ENCODE data around the gene UBQLN1.

GRCh38 chr9:76585796-76586101 is 126.8 kb downstream of the GCNT1 start:
- PRO-cap, result no peak
- RAMPAGE, long total RNA, 2 experiments, result no peak in any of the 2 experiments

- PRO-cap, result no peak
- RAMPAGE, long total RNA, 2 experiments, result no peak in any of the 2 experiments
Measured at GRCh38 chr9:76803654-76804251, 102.2 kb downstream of the PRUNE2 start.

GRCh38 chr9:76868618-76869325 is 37.1 kb downstream of the PRUNE2 start:
- PRO-cap, result no peak
- RAMPAGE, long total RNA, 2 experiments, result no peak in any of the 2 experiments

DNA sequence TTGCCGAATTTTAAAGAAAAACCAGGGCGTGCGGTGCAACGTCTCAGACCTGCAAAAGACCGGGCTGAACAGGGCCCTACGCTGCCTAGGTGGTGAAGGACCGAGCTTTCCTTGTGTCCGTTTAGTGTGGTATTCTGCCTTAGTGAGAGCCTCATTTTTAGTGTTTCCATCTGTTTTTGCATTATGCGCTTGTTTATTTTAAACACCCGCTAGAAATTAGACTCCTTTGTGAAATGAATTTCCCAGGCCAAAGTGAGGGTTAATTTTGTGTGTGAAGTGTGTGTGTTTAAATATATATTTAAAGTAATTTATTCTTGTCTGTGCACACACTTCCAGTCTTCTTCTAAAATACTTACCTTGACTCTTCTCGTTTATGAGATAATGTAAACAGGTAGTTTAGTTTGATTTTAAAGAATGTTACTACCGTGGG is 1.2 kb downstream of the VPS13A start:
- PRO-cap, result no peak
- RAMPAGE, long total RNA, 2 experiments, result no peak in any of the 2 experiments

GRCh38 chr9:77259501-77259787 is 82.1 kb downstream of the VPS13A start:
- PRO-cap, result no peak
- RAMPAGE, long total RNA, 2 experiments, result no peak in any of the 2 experiments

- PRO-cap, result no peak
- RAMPAGE, long total RNA, 2 experiments, result no peak in any of the 2 experiments
Measured at GRCh38 chr9:77996959-77998459, 34.1 kb downstream of the GNAQ start.

- PRO-cap, result no peak
- RAMPAGE, long total RNA, 2 experiments, result no peak in any of the 2 experiments
Measured at GRCh38 chr9:78357440-78357947, 60.6 kb downstream of the PSAT1 start.

GRCh38 chr9:78821547-78822096 is 524.7 kb downstream of the PSAT1 start:
- PRO-cap, result no peak
- RAMPAGE, long total RNA, 2 experiments, result no peak in any of the 2 experiments

GRCh38 chr9:79438805-79439620 is 132.8 kb upstream of the TLE4 start:
- PRO-cap, result no peak
- RAMPAGE, long total RNA, 2 experiments, result no peak in any of the 2 experiments

DNA sequence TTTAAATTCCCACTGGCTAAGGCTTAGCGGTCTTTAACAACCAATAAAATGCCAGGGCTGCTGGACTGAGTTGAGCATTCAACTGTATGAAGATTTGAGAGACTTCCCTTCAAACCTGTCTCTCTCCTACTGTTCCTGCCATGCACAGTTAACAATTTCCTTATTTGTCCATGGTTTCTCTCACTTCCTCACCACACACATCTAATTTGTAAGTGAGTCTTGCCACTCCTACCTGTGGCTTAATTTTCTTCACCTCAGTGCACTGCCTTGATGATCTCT is 398.9 kb downstream of the TLE4 start:
- PRO-cap, result no peak
- RAMPAGE, long total RNA, 2 experiments, result no peak in any of the 2 experiments

GRCh38 chr9:81684808-81685852 is 4.2 kb downstream of the TLE1 start:
- PRO-cap, result no peak
- RAMPAGE, long total RNA, 2 experiments, result no peak in any of the 2 experiments

DNA sequence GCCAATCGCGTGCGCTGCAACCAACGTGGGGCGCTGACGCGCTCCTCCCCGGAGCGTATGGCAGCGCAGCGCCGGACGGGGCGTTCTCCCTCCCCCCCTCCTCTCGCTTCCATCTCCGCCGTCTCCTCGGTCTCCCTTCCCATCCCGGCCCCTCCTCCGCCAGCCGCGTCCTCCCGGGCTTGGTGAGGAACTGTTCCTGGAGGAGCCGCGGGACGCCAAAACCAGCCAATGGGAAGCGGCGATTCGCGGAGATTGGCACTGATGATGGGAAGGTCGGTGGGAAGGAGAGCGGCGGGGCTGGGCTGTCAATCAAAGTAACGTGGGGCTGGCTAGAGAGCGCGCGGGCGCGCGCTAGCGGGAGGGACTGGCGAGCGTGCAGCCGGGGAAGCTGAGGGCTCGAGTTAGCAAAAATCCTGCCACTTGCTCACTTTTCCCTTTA is 360 bp upstream of the TLE1 start:
- PRO-cap, result bidirectional peak, plus-strand start at position 332 of the sequence, minus-strand start outside the sequence
- RAMPAGE, long total RNA, 2 experiments, result start-site peak on the plus strand in 1 of 2 experiments, centred at position 151 of the sequence, 8 reads per replicate

DNA sequence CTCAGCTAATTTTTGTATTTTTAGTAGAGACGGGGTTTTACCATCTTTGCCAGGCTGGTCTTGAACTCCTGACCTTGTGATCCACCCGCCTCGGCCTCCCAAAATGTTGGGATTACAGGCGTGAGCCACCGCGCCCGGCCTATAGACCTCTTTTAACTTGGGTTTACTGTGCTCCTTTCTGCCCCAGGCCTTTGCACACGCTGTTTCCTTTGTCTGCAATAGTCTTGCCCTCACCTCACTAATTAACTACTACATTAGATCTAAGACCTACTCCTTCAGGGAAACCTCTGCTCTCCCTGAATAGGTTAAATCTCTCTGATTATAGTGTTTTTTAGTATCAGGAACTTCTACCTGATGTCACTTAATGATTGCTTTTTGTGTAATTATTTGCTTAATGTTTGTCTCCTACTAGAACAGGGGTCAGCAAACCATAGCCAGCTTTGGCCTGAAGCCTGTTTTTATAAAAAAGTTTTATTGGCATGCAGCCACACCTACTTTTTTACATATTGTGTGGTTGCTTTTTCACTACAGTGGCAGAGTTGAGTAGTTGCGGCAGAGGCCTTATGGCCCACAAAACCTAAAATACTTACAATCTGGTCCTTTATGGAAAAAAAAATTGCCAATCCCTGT is 31.2 kb upstream of the TLE1 start:
- PRO-cap, result no peak
- RAMPAGE, long total RNA, 2 experiments, result no peak in any of the 2 experiments

GRCh38 chr9:81819766-81820583 is 108.3 kb upstream of the SPATA31D4 start:
- PRO-cap, result no peak
- RAMPAGE, long total RNA, 2 experiments, result no peak in any of the 2 experiments

- PRO-cap, result no peak
- RAMPAGE, long total RNA, 2 experiments, result no peak in any of the 2 experiments
Measured at GRCh38 chr9:82560181-82560989, 502.6 kb downstream of the RASEF start.

DNA sequence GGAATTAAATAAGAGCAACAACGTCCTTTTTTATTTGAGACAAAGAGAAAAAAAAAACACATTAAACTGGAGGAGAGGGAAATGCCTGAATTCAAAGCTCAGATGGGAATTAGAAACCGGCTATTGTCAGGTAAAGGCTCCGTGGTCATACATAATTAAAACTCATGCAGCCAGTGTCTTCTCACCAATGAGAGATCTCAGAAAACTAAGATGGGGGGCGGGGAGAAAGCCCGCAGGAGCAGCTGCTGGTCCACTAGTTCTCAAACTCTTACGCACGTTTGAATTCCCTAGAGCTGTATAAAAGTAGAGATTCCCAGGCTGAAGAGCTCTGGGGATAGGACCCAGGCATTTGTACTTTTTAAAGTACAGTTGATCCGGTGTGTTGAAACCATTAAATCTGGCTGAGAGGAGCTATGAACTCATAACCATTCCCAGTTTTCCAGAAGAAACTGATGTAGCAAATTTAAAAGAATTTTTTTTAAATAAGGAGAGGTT is 68.5 kb downstream of the FRMD3 start:
- PRO-cap, result no peak
- RAMPAGE, long total RNA, 2 experiments, result no peak in any of the 2 experiments

- PRO-cap, result no peak
- RAMPAGE, long total RNA, 2 experiments, result no peak in any of the 2 experiments
Measured at GRCh38 chr9:83536144-83536893, 1.9 kb downstream of the FRMD3 start.

GRCh38 chr9:83670377-83670975 is 37.3 kb downstream of the UBQLN1 start:
- PRO-cap, result no peak
- RAMPAGE, long total RNA, 2 experiments, result no peak in any of the 2 experiments

GRCh38 chr9:83671760-83672757 is 35.7 kb downstream of the UBQLN1 start:
- PRO-cap, result no peak
- RAMPAGE, long total RNA, 2 experiments, result no peak in any of the 2 experiments

DNA sequence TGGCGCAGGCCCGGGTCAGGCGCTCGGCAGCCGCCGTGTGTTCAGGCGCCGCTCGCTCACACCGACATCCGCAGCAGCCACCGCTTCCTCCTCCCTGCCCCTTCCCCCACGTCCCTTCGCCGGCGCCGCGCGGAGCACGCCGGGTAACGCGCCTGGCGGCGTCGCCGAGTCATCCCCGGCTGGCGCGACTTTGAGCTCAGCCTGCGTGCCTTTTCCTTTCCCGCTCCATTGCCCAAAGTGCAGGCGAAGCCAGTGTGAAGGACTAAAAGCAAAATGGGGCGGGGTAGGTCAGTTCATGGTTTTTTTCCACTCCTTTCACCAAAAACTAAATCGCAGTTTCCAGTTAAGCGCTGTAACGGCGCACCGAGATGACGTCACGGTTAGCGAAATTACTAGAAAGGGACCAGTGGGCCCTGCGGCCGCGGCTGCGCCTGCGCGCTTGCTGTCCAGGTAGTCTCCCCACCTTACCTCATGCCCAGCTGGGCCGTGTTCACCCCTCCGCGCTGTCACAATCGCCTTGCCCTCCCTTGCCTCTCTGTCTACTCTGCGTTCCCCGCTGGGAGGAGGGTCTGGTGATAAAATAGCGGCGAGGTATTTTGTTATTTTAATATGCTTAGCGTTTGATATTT is at the start of gene UBQLN1:
Gene UBQLN1, minus strand, starts transcription at position 96 of the 629 bp plus-strand sequence.
- PRO-cap, result bidirectional peak, plus-strand start at position 137 of the sequence, minus-strand start at position 110 of the sequence
- RAMPAGE, long total RNA, 2 experiments, result start-site peak on the plus strand in 1 of 2 experiments, centred at position 398 of the sequence, 12 reads per replicate; start-site peak on the minus strand in 2 of 2 experiments, centred at positions 84 to 86 of the sequence, 278 to 533 reads per replicate